GM23338 (cell line): ENCODE measurements around the gene BARX2.

DNA sequence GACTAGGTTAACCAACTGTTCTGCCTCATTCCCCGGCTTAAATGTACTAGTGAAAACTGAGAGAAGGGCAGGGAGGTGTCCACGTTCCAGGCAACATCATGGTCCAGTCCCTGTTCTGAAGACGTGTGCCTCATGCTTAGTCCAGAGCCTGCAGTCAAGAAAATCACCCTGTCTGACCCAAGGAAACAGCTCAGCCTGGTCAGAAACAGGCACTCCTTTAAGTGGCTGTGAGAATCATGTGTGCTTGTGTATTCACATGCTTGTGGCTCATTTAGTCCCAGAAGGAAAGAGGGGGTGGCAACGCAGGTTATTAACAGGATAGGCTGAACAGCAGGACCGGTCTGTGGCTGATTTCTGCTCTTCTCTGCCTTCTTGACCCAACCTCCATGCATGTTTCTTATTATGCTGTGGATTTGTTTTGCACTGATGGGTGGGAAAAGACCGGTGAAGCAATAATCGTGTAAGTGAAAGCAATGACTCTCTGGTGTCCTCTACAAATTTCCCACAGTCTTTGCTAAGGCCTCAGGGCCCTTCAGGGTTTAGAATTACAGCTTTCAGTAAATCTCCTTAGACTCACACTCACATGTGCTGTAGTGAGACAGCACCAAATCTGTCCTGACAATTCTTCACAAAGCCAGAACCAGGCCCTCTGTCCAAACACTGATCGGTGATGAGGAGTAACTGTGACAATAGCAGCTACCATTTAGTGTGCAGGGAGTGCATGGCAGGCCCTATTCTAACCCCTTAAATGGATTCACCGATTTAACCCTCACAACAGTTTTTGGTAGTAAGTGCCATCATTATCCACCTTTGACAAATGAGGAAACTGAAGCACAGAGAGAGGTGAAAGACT lies 288.1 kb downstream of the ETS1 start:
- PRO-cap, result no peak
- RAMPAGE, long total RNA, result no peak

- PRO-cap, result no peak
- RAMPAGE, long total RNA, result no peak
Measured at GRCh38 chr11:128302299-128303274, 284.8 kb downstream of the ETS1 start.

- PRO-cap, result no peak
- RAMPAGE, long total RNA, result no peak
Measured at GRCh38 chr11:128304667-128305452, 282.5 kb downstream of the ETS1 start.

DNA sequence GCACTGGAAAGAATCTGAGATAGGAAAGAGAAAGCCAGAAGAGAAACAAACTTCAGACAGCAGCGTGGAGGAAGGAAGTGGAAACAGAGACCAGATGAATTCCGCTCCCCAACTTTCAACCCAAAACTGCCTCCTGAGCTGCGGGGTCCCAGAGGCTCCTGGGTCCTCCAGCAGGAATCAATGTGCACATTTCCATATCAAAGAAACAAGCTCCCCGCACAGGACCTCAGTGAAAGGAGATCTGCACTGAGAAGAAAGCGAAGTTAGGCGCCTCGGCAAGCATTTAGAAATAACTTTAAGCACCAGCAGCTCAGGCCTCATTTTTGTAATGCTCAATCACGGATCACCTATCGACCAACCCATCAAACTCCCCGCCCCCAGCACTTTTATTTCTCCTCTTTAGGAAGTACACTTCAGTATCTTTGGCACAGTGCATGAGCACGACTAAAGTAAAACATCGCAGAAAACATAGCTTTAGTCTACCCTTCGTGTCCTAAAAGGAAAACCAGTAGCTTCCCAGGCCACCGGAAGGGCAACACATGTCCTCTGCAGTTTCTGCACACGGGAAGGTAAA lies 245.5 kb downstream of the ETS1 start:
- PRO-cap, result no peak
- RAMPAGE, long total RNA, result no peak

- PRO-cap, result no peak
- RAMPAGE, long total RNA, result no peak
Measured at GRCh38 chr11:128448169-128449127, 138.9 kb downstream of the ETS1 start.

DNA sequence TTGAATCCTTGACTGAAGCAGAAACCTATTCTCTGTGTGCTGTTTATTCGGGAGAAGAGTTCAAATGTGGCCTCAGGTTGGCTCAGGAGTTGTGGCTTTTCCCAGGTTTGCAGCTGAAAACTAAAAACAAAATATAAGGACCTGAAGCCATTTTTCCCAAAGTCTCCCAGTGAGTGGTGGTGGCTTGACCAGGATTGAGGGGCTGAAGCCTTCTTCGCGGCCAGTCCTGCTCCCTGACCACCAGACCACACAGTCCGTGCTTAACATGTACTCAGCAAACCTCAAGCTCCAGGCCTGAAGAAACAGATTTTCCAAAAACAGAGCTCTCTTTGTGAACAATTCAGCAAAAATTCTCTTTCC lies 129.7 kb downstream of the ETS1 start:
- PRO-cap, result no peak
- RAMPAGE, long total RNA, result no peak

- PRO-cap, result no peak
- RAMPAGE, long total RNA, result no peak
Measured at GRCh38 chr11:128472597-128473162, 114.7 kb downstream of the ETS1 start.

DNA sequence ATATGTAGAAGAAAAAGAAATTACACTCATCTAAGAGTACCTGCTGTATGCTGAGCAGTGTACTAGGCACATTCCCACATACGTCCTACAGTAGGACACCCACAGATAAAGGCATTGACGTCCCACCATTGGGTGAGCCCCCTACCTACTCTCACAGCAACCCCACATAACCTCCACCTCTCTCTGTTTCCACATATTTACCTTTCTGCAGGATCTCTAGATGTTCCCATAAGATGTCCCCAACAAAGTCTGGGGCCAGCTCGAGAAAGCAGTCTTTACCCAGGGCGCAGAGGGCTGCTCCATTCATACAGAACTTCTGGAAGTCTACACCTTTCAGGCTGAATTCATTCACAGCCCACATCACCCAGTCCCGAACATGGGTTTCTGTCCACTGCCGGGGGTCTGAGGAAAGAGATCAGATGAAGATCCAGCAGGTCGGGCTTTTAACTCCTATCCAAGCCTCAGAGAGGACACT lies 98.2 kb downstream of the ETS1 start:
- PRO-cap, result no peak
- RAMPAGE, long total RNA, result no peak

DNA sequence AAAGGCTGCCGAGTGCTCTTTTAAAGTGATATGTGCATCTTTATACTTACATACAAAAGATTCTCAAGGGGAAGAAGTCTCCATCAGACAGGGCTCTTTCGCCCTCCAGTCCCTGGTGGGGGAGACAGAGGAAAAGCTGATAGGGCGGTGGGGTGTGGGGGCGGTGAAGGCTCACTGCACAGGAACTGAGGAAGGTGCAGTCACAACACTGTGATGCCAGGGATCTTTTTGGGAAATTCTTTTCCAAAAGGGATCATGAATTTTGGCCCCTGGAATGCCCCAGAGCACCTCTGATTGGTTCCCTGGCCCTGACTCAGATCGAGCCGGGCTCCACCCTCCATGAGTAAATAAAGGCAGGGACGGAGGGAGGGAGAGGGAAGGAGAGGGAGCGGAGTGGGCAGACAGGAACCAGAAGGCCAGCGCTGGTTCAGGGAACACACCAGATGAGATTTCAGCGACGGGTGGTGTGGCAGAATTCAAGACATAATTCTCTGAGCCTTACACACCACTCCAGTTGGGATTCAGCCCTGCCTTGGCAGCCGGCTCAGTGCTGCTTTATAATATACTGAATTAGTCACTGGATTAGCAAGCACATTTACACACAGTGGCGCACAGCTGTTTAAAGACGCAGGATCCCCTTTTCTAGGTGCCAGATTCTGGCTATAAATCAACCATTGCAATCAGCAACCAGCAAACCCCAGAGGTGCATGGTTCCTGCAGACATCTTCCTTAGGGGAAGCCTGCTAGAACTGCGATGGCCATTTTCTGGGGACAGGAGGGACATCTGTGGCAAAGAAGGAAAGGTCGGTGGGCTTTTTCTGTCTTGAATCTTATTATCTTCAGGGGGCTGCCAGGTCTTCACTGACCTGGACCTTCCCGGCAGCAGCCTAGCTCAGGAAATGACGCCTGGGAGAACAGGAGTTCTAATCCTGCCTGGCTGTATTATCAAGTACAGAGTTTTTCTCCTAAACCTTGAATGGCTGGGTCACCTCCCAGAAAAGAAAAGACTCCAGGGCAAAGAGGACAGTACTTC lies 80.1 kb downstream of the ETS1 start:
- PRO-cap, result bidirectional peak, plus-strand start at position 378 of the sequence, minus-strand start at position 230 of the sequence
- RAMPAGE, long total RNA, result no peak

DNA sequence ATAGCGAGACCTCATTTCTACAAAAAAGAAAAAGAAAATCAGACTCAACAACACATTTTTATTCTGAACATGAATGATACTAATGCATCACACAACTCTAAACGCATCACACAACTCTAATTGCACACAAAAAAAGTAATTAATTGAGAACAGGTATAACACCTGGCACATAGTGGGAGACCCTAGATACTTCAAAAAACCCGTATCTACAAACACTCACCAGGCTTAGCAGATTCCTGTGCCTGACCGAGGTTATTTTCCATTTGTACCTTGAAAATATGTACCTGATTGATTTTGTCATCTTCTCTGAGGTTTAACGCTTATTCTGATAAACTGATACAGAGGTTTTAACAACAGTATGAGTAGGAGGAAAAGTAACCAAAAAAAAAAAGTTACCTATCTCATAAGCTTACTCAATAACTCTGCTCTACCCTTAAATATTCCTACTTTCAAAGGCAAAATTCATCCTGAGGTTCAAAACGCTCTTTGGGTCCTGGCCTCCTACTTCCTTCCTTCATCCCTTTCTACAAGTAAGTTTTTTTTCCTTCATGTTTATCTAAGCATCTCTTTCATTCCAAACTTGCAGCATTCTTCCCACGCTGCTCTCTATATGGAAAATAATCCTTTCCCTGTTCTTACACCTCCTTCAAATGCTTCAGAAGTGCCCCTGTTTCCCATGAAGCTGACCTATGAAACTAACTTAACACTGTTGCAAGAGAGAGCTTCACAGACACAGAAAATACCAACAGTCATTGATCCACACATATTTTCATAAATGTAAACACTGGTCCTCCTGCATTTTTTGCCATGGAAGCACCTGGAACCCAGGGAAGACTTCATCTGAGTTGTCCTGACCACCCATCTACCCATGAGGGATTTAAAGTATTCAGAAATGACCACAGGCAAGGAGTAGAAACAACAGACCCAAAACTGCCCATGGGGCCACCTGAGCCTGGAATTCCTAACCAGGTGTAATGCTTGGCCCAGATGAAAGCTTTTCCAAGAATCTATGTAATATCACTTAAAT lies 73.2 kb downstream of the ETS1 start:
- PRO-cap, result no peak
- RAMPAGE, long total RNA, result no peak

- PRO-cap, result no peak
- RAMPAGE, long total RNA, result no peak
Measured at GRCh38 chr11:128705338-128706011, 11.6 kb downstream of the FLI1 start.

- PRO-cap, result no peak
- RAMPAGE, long total RNA, result no peak
Measured at GRCh38 chr11:128725707-128726727, 32.1 kb downstream of the FLI1 start.

GRCh38 chr11:128891834-128892431 lies 777 bp downstream of the KCNJ5 start:
- PRO-cap, result no peak
- RAMPAGE, long total RNA, result no peak

DNA sequence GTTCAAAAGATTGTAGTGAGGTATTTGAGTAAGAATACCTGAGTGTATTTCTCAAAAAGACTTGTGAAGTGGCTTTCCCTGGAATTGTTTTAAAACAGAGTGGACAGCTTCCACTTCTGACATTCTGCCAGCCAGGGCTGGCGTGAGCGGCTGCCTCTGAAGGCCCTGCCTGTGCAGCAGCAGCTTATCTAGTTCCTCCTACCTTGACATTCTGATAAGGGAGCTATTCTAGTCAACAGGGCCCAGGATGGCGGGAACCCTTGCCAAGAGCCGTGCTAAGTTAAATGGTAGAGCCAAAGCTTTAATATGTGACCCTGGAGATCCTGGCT lies 3.4 kb downstream of the KCNJ5 start:
- PRO-cap, result no peak
- RAMPAGE, long total RNA, result no peak

GRCh38 chr11:128903130-128903629 lies 12.0 kb downstream of the KCNJ5 start:
- PRO-cap, result no peak
- RAMPAGE, long total RNA, result no peak

DNA sequence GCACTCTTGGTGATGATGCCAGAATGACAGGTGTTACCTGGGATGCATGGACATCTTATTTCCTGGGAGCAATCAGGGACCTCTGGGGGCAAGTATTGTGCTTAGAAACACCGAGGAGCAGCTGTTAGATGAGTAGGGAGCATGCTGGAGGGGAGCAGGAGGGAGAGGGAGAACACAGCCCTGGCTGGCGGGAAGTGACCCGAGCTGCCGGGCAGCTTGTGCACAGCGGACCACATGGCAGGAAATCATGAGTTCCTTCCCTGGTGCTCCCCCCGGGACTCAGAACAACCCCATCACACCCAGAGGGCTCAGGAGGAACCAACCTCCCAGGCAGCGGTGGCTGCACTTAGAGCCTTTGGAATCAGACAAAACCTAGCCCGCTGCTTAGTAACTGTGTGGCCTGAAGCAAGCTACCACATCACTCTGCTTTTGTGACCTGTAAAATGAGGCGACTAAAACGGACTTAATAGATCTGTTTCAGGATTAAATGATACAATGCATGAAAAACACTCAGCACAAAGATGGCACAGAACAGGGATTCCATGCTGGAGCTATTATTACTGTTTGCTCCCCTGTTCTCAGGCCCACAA lies 12.6 kb downstream of the KCNJ5 start:
- PRO-cap, result no peak
- RAMPAGE, long total RNA, result no peak

- PRO-cap, result no peak
- RAMPAGE, long total RNA, result no peak
Measured at GRCh38 chr11:129239754-129240332, 47.7 kb upstream of the ARHGAP32 start.

DNA sequence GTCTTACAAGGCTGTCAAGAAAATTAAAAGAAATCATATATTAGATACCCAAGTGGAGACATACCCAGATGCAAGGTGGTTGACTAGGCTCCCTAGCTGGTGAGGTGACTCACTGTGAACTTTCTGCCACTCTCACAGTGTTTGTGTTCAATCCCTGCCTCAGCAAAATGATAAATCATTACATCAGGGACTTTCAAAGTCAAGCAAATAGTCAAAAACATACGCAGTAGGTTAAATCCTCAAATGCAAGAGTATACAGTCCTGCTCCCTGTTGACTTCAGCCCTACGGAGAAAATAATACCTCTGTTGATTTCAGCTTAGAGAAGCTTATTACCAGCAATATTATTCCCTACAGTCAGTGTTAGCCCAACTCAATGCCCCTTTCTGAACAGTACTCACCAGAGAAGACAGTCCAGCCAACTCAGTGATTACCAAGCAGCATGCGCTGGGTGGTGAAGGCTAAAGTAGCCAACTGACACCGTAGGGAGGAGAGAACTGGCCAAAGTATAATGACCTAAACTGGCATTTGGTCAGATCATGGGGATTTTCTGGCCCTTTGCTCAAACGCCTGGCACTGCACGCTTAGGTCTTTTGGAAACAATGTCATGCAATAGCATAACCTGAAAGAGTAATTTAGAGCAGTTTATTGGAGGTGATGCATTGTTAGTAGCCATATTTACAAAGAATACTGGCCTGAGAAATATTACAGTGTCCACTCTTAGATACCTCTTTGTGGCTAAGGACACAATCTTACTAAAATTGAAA lies 73.0 kb upstream of the BARX2 start:
- PRO-cap, result no peak
- RAMPAGE, long total RNA, result no peak

DNA sequence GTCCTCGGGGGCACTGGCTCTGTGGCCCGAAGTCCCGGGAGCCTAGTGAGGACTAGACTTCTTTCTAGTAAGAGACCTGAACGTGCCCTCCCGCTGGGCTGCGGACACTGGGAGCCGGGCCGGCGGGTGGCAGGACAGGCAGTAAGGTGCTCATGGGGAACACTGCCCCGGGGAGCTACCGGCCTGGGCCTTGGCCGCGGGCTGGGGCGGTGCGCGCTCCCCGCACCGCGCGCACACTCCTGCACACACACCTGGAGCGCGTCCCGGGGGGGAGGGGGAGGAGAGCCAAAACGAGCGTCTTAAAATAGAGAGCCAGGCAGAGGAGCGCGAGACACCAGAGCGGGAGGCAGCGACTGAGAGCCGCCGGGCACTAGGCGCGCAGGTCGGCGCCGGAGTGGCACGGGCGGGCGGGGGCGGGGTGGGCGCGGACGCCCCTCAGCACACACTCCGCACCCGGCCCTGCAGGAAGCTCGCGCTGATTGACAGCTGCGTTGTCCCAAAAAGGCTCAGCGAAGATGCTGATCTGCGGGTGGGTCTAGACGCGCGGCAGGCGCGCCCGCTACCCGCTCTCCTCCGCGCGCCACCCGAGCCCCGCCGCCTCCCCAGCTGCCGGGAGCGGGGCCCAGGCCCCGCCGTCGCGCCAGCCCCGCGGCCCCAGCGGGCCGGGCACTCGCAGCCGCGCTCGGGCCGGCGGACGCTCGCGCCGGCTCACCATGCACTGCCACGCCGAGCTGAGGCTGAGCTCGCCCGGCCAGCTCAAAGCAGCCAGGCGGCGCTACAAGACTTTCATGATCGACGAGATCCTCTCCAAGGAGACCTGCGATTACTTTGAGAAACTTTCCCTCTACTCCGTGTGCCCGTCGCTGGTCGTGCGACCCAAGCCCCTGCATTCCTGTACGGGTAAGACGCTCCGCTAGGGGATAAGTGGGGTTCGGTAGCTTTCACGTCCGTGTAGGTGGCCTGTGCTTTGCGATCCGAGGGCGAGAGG lies at the start of gene BARX2:
BARX2 (plus strand) TSS at position 526 of the 988 bp plus-strand sequence.
- PRO-cap, result unidirectional peak, plus-strand start at position 319 of the sequence
- RAMPAGE, long total RNA, result no peak

- PRO-cap, result no peak
- RAMPAGE, long total RNA, result no peak
Measured at GRCh38 chr11:129427270-129427941, 51.8 kb downstream of the BARX2 start.